Prostate gland (tissue), 2 donors: ENCODE measurements around the genes TSPY1, VCY1B and CDY1B.

- PRO-cap, result no peak
- RAMPAGE, long total RNA, 2 experiments, result no peak in any of the 2 experiments
These were observed 69.4 kb downstream of the ZFY start for GRCh38 chrY:3004363-3005160.

- PRO-cap, result no peak
- RAMPAGE, long total RNA, 2 experiments, result start-site peak on the plus strand in 2 of 2 experiments, at chrY:4036479-4036541 at its widest, 10 to 11 reads per replicate
These were observed 457.3 kb downstream of the TGIF2LY start for GRCh38 chrY:4036167-4036617.

- PRO-cap, result no peak
- RAMPAGE, long total RNA, 2 experiments, result no peak in any of the 2 experiments
These were observed 428.0 kb upstream of the AMELY start for GRCh38 chrY:7339283-7340249.

- PRO-cap, result no peak
- RAMPAGE, long total RNA, 2 experiments, result no peak in any of the 2 experiments
These were observed at the start of gene TSPY1 for GRCh38 chrY:9466531-9467146. TSS of gene TSPY1 (plus strand) at chrY:9466955.

- PRO-cap, result no peak
- RAMPAGE, long total RNA, 2 experiments, result no peak in any of the 2 experiments
These were observed 507.3 kb downstream of the TSPY10 start for GRCh38 chrY:10034964-10035472.

- PRO-cap, result no peak
- RAMPAGE, long total RNA, 2 experiments, result no peak in any of the 2 experiments
These were observed at the start of gene VCY1B for GRCh38 chrY:14055975-14056521. TSS of gene VCY1B (plus strand) at chrY:14056227.

GRCh38 chrY:16739299-16739498 lies 1140.8 kb downstream of the CDY2B start:
- PRO-cap, result no peak
- RAMPAGE, long total RNA, 2 experiments, result no peak in any of the 2 experiments

DNA sequence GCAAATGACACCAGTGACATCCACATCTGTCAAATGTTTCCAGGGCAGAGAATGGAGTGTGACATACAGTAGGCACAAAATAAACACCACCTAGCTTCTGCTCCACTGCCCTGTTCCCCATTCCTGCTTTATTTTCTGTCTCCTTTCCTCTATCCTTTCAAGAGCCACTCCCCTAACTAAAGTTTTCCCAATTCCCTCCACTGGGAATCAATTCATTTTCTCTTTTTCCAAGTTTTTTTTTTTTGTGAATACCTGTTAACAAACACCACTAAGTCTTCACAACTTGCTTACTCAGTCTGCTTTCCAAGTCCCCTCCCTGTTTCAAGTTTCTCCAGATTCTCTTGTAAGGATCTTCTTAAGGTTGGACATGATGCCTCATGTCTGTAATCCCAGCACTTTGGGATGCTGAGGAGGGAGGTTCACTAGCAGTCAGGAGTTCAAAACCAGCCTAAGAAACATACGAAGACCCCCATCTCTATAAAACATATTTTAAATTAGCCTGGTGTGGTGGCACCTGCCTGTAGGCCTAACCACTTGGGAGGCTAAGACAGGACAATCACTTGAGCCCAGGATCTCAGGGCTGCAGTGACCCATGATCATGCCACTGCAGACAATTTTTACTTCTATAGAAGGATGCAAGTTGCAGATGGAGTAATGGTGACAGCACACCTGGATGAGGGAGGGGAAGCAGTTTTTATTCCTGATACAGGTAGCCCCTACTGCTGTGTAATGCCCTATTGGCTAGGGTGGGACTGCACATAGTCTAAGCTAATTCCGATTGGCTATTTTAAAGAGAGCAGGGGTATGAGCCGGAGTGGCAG lies 294.4 kb upstream of the HSFY2 start:
- PRO-cap, result no peak
- RAMPAGE, long total RNA, 2 experiments, result start-site peak on the minus strand in 1 of 2 experiments, centred at position 492 of the sequence, 6 reads per replicate

- PRO-cap, result no peak
- RAMPAGE, long total RNA, 2 experiments, result no peak in any of the 2 experiments
These were observed 660 bp upstream of the EIF1AY start for GRCh38 chrY:20574962-20575270.

GRCh38 chrY:24047775-24048469 lies at the start of gene CDY1B:
TSS of gene CDY1B (minus strand) at chrY:24048019.
- PRO-cap, result no peak
- RAMPAGE, long total RNA, 2 experiments, result no peak in any of the 2 experiments